ENCODE results near the genes YIPF3 and MAD2L1BP.

DNA sequence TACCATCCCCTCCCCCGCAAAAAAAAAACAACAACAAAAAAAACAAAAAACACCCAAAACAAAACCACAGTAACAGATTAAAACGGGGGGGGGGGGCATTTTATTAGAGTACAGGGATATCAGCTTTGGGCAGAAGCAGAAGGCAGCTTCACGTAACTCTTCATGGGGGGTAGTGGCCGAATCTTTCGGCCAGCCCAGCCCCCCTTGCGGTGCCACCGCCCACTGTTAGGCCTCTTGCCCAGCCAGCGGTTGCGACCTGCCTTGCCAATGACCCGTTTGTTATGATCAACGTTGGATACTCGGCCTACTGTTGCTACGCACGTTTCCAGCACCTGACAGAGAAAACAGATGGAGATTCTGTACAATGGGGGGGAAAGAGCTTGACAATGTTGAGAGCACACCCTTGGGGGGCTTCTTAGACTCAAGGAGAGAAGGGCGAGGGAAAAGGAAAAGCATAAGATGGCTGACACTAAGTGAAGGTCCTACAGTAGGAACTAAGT, 554 bp upstream of the CUL7 start:
- PRO-cap, 2 experiments: no peak in any of the 2 experiments

DNA sequence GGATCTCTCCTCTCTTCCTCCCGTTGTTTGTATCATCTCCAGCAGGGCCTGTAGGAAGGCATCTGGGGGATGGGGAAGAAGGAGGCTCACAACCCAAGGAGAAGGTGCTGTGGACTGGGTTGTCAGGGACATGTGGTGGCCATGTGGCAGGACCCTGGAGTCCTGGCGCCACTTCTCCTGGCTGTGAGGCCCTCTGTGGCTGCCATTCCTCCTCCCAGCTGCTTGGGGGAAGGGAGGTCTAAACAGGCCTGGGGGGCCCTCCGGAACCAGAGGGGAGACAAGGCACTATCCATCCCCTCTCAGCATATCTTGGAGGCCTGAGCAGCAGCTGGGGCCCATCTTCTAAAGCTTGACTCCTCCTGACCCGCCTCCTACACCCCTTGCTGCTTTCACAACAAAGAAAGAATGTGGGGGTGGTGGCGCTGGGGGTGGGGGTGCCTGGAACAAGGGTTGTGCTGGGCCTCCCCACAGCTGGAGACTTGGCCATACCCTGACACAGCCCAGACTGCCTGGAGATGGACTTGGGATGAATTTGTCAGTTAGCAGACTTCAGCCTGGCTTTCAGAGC, 824 bp upstream of the PTK7 start:
- PRO-cap, 2 experiments: no peak in any of the 2 experiments

DNA sequence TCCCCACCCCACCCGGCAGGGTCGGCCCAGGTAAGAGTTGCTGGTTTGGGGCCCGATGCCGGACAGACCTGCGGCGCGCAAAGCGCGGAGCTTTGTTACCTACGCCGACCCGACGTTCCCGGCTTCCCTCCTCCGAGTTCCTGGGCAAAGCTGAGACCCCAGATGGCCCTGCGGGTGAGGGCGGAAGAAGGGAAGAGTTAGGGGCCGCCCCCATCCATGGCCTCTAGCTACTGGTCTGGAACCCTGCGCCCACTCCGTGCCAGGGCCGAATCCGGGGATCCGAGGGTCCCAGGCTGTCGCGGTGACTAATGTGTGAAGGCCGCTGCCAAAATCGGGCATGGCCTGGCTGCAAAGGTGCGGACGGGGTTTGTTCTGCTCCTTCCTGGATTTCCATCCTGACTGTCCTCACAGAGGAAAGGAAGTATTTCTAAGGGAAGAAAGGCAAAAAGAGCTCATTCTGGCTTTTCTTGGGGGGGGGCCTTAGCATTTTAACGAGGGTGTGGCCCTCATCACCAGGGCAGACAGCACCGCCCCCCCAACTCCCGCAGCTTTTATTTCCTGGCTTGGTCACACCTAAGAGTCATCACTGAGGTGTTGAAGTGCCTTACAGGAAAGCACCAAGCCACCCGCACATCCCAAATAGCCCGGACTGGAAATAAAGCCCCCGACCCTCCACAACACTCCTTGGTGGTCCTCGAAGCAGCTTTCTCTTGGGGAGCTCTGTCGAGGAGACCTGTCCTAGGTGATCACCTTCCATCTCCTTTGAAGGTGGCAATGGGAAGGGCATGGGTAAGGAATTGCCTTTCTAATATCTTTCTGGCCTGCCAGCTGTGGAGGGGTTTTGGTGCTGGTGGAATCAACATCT, 1.1 kb downstream of the PTK7 start:
- PRO-cap, 2 experiments: no peak in any of the 2 experiments

GRCh38 chr6:43144065-43144656, 26.9 kb upstream of the SRF start:
- PRO-cap, 2 experiments: no peak in any of the 2 experiments

DNA sequence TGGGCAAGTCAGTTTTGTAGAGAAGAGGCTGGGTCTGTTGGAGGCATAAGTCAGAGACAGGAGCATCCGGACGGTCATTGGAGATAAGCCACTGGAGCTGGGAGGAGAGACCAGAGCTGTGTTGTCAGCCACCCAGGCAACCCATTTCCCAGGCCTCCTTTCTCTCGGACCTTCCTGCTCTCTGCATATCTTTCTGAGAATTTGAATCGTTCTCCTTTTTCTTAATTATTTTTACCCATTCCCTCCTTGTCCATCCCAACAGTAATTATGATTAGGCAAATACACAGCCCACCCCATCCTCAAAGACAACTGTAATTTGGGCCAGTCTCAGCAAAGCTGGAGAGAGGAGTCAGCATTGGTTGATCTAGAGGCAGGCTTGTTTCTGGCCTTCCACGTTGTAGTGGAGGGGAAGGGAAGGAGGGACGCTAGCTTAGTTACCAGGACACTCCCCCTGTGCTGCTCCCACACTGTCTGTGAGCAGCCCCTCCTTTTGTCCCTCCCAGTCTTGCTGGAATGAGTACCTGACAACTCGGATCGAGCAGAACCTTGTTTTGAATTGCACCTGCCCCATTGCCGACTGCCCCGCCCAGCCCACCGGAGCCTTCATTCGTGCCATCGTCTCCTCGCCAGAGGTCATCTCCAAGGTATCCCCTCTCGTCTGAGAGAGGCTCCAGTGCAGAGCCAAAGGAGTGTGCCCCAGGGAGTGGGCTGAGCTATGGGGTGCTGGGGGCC, 9.2 kb downstream of the DNPH1 start:
- PRO-cap, 2 experiments: no peak in any of the 2 experiments

DNA sequence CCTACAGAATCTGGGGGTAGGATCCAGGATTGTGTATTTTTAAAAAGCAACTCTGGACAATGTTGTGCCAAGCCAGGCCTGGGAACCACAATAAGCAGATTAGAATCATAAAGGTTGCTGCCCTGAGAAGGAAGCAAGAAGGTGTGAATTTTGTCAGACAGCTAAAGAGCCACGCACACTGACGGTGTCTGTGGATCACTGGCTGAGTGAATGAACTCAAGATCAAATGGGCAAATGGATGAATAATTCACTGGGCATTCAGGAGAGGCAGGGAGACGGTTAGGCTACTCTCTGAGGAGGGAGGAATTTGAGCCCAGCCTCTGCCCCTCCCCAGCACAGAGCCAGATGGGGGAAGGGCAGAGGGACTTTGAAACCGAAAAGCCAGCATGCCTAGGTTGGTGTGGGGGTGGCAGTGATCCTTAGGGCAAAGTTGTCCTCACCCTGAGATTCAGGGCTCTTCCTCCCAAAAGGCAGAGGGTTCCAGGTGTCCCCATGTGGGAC, 19.5 kb upstream of the SLC22A7 start:
- PRO-cap, 2 experiments: no peak in any of the 2 experiments

DNA sequence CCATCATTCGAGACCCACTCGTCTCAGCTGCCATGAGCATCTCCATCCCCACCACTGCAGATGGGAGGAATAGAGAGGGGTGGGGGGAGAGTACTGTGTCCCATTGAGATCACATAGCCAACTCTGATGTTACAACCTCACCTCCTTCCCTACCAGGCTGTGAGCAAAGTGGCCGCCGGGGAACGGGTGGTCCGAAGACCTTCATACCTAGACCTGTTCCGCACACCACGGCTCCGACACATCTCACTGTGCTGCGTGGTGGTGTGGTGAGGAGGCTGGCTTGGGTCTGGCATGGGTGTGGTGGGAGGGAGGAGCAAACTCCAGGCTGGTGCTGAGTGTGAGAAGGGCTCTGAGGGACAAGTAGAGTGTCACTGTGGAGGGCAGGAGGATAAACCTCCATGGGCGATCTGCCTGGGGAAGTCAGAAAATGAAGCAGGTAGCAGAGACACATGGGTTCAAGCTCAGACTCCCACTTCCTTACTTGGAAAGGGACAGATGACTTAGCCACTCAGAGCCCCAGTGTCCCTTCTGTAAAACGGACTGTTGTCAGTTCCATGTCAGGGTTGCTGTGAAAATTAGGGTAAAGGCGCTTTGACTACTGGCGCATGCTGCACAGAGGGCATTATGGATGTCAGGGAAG, 3.5 kb downstream of the SLC22A7 start:
- PRO-cap, 2 experiments: no peak in any of the 2 experiments

DNA sequence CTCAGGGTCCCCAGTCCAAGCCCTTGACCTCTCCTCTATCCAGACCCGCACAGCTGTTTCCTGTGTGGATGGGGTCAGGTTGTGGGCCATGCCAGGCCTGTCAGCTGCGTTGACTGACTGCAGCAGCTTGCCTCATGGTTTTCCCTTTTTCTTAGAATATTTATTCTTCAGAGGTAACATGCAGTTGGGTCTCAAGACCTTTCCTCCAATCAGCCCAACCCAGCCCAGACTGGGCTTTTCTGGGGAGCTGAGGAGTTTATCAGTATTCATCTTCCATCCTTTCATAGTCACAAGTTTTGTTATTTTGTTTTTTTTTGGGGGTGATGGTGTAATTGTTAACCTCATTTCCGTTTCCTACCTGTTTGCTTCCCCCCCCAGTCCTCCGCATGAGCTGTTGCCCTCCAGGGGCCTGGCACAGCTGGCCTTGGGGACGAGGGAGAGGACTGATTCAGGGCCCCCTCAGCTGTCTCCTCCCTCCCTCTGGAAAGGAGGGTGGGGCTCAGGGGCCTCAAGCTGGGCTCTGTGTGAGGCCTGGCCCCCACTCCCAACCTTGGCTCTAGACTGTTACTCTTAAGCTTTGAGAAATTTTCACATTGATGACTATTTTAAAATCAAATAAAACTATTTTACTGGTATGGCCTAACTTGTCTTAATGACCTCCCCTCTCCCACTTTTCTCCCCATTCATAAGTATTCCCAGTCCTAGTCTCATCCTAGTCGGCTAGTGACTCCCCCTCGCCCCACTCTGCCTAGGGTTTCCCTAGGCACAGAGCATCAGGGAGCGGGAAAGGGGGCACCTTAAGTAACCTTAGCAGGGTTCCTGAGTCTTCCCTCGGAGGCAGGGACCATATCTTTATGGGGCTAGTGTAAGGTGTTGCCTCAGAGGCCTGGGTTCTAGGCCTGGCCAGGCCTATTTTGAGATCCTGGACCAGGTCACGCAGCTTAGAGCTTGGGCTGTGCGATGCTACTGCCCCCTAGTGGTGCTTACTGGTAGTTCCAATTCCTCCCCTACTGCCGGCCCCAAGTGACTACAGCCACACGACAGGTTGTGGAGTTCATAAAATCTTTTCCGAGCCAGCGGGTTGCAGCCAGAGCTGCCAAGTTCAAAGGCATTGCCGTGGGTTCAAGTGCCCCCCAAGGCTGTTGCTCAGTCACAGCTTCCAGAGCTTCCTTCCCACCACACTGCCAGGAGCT, 3.8 kb downstream of the LRRC73 start:
- PRO-cap, 2 experiments: no peak in any of the 2 experiments

DNA sequence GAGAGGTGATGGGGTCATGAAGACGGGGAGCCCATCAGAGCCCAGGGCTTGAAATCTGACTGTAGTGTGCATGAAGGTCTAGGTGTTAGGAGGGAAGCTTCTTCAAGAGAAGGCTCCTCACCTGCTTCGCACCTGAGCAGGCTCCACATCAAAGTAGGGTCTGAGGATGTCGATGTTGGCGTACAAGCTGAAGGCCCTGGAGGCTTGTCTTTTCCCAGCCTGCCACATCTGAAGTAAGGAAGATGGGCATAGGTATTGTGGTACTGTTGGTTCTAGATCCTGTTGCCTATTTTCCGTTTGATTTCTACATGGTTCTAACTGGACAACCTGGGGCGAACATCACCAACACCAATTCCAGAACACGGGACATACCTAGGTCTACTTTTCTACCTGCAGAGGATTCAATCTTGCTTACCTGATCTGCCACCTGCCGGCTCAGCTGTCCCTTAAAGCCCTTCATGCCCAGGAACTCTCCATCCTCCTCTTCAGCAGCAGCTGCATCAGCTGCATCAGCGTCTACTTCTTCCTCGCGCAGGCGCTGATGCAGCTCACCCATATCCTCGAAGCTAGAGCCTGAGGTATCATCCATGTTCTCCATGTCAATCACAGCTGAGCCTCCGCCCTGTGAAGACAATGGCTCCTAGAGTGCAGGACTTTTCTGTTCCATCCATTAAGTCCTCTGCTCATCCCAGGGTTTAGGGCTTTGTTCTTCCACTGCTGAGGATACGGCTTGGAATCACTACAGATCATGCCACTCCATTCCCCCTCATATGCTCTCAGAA, 1.1 kb downstream of the YIPF3 start:
- PRO-cap, 2 experiments: no peak in any of the 2 experiments

DNA sequence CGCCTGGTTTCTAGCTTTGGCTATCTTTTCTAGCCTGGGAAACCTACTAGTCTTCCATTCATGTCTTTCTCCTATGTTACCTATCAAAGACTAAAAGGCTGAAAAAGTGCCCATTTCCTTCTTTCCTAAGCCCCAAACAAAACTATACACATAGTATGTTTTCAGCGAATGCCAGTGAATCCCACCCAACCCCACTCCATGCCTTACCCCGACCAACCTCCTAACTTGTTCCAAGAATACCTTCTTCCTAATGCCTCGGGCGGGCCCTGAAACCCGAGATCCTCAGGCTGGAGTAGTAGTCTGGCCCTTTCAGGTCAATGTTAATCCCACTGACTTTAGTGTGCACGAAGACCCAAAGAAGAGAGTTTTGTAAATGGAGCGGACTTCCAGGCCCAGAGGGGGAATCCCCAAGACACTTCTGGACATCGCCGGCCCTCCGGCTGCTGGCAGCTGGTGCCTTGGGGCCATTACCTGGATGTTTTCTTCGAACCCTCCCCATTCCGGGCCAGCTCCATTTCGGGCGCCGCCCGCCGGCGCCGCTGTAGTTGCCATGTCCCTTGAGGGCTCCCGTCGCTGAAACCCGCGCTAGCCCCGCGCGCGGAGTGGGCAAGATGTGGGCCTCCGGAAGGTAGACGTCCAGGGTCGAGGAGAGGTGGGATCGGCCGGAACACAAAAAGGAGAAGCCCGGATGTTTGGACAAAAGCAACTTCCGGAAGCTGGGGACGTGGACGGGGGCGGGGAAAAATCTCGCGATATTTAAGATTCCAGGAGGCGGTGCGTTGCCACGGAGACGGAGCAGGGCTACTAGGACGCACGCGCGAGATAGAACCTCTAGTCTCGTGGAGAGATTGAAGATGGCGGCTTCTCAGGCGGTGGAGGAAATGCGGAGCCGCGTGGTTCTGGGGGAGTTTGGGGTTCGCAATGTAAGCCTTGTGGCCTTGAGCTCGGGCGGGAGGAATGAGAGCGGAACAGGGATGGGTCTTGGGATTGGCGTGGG, at the start of gene YIPF3:
TSS of gene YIPF3 (minus strand) at position 671 of the 997 bp plus-strand sequence.
- PRO-cap, 2 experiments: peak in 2 of 2 experiments; most common plus-strand start position 834 of the sequence (in 2); most common minus-strand start position 671 of the sequence (in 1)

GRCh38 chr6:43522556-43523979, 6.2 kb downstream of the POLR1C start:
- PRO-cap, 2 experiments: no peak in any of the 2 experiments

DNA sequence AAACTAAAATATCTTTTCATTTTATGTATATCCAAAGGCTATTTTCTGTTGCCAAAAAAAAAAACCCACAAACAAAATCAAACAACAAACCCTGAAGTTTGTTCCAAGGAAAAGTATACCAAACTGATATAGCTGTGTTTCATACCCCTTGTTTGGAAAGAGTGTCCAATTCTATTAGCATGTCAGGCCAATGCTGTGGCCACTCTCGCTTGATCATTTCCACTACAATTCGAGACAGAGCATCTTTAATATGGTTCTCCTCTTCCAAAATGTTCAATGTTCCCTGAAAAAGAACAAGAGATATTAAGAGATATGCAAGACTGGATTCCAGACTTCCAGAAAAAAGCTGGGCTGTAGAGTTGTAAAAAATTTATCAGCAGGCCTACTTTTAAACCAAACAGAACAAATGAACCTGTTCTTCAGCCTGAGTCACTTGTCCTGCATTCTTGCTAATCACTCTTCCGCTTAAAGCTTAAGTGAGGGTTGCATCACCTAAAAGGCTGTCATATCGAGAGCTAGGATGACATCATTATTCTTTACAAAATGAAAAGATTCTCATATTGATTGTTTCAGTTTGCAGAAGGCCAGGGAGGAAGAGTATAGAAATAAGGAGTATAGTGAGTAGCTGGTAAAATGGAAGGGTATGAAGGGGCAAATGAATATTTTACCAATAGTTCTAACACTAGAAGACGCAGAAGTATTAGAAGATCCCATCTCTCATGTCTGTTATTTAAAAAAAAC, 5.0 kb downstream of the XPO5 start:
- PRO-cap, 2 experiments: no peak in any of the 2 experiments

DNA sequence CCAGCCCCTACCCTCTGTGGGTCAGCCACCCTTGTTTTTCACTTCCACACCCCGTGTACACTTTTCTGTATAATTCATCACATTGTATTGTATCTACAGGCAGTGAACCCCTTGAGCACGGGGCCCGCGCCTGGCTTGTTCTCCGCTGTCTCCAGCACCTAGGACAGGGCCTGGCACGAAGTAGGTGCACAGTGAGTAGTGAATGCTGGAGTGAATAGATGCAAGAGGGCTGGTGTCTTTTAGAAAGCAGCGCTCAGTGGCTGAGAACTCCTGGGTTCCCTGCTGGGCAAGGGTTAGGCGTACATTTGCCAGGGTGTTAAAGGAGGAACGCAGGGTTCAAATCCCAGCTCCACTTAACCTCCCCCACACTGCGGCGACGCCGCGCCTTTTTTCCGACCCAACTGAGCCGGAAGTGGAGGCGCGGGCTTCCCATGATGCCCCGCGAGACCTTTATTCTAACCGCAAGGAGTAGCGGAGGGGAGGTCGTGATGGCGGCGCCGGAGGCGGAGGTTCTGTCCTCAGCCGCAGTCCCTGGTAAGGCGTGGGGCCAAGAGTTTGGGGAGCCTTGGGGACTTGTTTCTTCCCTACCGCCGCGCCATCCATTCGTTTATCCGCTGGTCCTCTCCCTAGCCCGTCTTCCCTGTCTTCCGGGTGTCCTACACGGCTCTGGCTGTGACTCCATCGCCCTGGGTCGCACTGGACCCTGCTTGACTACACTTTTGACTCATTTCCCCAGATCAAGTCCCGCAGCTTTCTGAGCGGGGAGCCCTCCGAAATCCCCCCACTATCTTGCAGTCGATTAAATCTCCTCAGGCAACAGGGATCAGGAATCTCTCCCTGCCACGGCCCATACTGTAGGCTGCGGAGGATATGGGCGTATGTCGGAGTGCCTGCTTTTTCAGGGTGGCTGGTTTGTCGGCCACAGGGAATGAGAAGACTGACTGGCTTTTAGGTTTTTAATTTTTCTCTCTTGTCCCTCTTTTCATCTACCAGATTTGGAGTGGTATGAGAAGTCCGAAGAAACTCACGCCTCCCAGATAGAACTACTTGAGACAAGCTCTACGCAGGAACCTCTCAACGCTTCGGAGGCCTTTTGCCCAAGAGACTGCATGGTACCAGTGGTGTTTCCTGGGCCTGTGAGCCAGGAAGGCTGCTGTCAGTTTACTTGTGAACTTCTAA, at the start of gene MAD2L1BP:
TSS of gene MAD2L1BP (plus strand) at position 453 of the 1,179 bp plus-strand sequence.
- PRO-cap, 2 experiments: peak in 2 of 2 experiments; most common plus-strand start position 481 of the sequence (in 2); most common minus-strand start position 403 of the sequence (in 1)

DNA sequence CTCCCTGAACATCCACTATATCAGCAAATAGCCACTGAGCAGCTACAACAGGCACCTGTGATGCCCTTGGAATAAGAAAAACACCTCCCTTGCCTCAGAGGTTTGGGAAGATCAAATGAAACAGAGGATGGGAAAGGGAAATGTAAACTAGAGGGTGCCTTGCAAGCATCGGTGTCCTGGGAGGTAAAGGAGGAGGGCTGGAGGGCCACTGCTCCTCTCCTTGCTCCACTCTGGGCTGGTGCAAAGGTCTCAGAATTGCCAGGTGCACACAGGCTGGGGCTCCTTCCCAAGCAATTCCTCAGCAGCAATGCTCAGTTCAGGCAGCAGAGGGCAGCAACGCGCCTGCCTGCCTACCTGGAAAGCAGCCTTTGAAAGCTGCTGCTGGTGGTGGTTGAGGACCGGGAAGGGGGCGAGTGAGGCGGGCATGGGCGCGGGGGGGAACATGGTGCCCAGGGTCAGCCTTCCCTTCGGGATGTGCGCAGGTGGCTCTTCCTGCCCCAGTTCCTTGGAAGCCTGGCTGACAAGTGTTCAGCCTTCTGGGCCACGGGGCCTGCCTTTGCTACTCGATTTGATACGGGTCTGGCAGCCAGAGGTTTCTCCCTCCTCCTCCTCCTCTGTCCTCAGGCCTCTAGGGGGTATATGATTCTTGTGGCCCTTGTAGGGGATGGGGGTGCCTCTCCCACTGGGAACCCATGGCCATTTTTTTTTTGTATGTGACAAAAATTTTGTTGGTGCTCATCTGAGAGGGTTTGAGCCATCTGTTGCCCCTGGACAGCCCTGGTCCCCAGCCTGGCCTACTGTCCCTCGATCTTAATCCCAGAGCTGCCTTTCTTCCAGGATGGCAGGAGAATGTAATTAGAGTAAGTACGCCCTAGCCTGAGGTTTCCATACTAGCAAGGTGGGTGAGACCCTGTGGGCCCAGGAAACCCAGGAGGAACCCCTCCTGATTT, 20.2 kb downstream of the MRPS18A start:
- PRO-cap, 2 experiments: no peak in any of the 2 experiments

- PRO-cap, 2 experiments: peak in 1 of 2 experiments; most common minus-strand start chr6:43683004 (in 1)
Measured at GRCh38 chr6:43682715-43683157, 4.9 kb downstream of the MRPS18A start.

DNA sequence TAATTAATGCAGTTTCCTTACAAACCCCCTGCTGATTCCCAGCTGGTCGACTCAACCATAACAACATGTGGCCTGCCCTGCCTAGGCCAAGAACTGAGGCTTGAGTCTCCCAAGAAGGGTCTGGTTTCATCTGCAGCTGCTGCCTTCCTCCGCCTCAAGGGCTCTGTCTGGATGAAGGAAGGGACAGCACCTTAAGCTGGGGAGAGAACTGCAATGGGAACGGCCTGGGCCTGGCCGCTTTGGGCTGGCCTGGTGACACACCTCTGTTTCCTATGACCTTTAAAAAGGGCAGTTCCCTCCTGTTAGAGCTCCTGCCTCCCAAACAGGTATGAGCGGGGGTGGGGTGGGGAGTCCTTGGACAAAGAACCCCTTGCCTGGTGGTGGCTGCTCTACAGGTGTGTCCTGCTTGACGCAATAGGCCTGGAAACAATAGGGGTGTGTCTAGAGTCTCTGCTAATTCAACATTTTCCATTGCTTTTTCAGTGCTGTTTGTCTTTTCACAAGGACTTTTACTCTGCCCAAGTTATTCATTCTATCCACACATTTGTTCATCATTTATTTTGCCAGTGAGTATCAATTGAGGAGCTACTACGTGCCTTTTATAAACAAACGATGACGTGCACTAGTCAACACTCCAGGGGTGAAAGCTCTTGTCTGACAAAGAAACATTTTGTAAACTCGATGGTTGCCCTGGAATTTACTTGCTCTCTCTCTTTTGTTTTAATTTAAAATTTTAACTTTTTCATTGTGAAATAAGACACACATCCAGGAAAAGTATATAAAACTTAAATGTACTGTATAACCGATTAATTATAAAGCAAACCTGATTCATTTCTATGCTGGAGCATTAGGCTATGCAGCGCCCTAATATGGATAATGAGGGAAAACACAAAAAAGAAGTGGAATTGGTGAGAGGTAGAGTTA, 8.2 kb upstream of the MRPS18A start:
- PRO-cap, 2 experiments: no peak in any of the 2 experiments

- PRO-cap, 2 experiments: no peak in any of the 2 experiments
Measured at GRCh38 chr6:43709817-43710178, 22.2 kb upstream of the MRPS18A start.

DNA sequence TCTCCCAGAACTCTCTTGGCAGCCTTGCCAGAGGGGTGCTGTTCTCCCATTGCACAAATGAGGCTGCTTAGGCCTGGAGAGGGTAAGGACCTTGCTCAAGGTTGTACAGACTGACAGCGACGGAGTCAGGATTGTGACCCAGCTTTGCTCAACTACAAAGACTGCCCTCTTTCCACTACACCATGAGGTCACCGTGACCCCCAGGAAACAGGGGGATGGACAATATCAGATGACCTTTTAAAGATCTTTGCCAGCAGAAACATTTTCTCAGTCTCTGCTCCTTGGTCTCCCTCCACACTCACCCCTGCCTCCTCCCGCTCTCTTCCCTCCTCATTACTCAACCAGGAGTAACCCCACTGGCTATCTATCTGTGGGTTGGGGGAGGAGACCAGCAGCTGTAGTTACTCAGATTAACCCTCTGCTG, 26.7 kb upstream of the MRPS18A start:
- PRO-cap, 2 experiments: no peak in any of the 2 experiments

DNA sequence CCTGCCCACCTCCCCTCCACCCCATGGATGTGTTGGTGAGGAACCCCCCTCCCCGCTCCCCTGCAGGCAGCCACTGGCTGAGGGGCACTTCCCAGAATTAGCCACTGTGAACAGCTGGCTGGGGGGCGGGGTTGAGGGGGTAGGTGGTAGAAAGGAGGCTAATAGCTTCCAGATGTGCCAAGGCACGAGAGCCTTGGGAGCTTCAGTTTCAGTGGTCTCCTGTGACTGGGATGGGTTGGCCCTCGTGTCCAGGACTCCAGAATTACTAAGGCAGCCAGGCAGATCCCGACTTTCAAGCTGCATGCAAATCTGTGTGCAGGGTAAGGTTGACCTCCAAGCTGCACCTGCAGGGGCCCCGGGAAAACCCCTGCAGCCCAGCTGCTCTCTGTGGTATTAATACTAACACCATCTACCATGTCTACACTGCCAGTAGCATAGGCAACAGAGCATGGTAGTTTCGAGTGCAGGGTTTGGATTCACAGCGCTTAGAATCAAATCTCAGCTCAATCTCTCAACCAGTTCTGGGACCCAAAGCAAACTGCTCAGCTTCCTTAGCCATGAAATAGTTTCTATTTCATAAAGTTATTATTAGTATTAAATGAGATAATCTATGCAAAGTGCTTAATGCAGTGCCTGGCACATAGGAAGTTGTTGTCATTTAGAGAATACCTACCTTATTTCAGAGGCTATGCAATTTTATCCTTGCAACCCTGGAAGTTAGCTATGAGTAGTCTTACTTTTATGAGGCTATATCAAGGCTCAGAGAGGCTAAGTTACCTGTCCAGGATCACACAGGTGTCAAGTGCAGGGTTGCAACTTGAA, 27.4 kb upstream of the MRPS18A start:
- PRO-cap, 2 experiments: no peak in any of the 2 experiments

- PRO-cap, 2 experiments: no peak in any of the 2 experiments
Measured at GRCh38 chr6:43769067-43769571, 892 bp upstream of the VEGFA start.

All from heart right ventricle (tissue), 2 donors.